Sigmoid colon (tissue), 4 donors: ENCODE data around the genes HDGFL3, ADAMTSL3 and WDR73.

DNA sequence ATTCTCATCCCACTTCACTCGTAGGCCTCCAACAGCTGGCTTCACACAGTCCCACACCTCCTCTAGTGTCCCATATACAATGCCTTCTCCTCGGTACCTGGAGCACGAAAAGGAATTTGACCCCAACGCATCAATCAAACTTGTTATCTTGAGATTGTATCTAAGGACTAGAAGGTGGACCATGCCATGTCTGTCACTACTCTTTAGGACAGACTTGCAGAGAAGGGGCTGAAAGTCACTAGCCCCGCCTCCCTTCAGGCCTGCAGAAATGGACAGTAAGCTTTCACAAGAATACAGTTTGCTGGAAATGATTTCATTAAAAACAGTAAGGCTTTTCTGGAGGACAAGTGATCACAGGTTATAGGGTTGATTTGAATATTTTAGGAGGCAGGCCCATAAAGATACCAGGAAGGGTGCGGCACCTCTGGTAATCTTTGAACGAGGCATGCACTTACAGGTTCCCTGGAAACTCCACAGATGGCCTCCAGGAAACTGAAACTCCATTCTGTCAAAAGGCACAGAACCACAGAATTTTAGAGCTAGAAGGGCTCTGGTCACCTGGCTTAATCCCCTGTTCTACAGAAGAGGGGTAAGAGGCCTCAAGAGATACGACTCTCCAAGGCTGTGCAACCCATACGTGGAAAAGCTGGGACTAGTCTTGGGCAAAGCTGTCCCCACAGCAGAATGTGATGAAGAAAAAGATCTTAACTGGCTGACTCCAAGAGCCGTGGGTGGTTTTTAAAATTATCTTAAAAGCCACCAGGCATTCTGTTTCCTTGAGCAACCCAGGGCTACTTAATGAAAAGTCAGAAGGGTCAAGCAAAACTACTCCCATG is 1.3 kb downstream of the STARD5 start:
- PRO-cap, result no peak
- RAMPAGE, long total RNA, 4 experiments, result no peak in any of the 4 experiments

DNA sequence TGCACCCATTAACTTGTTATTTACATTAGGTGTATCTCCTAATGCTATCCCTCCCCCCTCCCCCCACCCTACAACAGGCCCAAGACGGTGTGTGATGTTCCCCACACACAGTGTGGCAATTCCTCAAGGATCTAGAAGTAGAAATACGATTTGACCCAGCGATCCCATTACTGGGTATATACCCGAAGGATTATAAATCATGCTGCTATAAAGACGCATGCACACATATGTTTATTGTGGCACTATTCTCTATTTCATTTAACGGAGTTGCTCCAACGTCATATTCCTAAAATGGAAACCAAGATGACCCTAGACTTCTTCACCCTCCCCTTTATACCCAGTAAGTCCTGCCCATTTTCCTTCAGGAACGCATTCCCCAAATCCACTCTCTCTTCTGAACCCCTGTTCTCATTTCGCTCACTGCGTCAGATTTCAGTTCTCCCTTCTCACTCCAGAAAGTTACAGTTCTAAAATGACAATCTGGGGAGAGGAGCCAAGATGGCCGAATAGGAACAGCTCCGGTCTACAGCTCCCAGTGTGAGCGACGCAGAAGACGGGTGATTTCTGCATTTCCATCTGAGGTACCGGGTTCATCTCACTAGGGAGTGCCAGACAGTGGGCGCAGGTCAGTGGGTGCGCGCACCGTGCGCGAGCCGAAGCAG is 175.5 kb downstream of the MEX3B start:
- PRO-cap, result no peak
- RAMPAGE, long total RNA, 4 experiments, result no peak in any of the 4 experiments

DNA sequence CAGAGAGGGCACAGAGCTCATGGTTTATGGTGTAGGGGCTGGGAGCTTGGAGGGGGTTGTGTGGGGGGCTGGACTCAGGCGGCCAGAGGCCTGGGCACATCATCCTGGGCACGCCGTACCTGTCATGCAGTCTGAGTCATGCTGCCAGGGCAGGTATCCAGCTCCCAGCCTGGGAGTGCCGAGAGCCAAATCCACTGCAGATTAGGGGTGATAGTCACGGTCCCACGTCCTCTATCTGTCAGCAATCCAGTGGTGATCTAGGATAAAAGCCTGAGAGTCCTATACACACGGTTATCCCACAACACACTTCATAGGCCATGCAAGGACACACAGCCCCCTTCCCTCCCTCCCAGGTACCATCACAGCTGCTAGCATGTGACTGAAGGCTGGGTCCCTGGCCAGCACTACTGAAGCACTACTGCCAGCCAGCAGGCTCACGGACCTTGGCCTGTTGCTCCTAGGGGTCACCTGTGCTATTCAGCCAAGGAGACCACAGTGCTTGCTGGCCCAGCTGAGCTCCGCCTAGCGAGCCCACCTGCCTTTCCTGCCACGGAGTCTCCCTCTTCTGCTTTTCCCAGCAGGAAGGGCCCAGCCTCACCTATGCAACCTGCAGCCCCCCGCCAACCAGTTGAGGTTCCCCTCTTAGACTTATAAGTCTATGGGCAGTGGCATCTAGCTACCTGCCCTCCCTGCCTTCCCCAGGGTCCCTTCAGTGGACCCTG is 45.9 kb downstream of the GOLGA6L9 start:
- PRO-cap, result no peak
- RAMPAGE, long total RNA, 4 experiments, result no peak in any of the 4 experiments

GRCh38 chr15:82648213-82648978 is 1.2 kb upstream of the CPEB1 start:
- PRO-cap, result no peak
- RAMPAGE, long total RNA, 4 experiments, result no peak in any of the 4 experiments

DNA sequence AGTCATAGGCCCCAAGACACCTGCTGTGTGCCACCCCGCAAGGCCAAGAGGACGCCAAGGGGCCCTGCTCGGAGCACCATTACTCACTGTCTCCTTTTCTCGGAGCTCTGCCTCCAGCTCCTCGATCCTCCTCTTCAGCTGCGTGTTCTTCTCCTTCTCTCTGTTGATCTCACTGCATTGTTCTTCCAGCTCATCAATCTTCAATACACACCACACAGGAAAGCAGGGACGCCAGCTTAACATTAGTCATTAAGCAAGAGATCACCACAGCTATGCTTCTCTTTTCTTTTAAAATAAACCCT is 42.6 kb downstream of the WHAMM start:
- PRO-cap, result no peak
- RAMPAGE, long total RNA, 4 experiments, result no peak in any of the 4 experiments

- PRO-cap, result no peak
- RAMPAGE, long total RNA, 4 experiments, result no peak in any of the 4 experiments
These were observed 6.9 kb downstream of the HDGFL3 start for GRCh38 chr15:83200705-83201157.

DNA sequence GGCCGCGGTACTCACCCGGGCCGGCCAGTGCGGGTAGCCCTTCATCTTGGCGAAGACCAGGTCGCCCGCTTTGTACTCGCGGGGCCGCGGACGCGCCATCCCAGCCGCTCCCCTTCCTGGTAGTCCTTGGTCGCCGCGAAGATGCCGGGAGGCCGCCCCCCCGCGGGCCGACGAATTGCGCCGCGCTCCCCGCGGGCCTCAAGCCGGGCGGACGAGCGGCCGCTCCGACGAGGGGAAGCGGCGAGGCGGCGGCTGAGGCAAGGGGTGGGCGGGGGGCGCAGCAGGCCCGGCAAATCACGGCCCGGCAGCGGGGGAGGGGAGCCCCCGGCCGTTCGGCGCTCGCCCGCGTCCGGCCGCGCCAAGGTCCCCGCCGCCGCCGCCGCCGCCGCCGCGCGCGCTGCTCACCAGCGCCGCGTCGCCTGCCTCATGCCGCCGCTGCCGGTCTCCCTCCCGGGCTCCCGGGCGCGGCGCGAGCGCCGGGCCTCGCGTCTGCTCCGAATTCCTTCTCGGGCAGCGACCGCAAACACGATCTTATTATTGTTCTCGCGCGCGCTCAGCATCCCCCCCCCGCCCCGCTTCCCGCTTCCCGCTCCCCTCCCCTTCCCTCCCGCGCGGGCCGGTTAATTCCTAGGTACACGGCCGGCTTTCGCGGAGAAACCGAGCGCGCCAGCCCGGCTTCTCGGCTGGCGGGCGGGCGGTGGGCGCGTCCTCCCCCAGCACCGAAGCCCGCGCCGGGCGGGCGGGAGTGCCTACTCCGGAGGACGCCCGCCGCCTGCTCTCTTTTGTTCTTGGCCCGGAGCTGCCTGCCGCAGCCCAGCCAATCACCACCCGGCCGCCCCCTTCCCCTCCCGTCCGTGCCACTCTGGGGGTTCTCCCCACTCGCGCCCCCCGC is at the start of gene HDGFL3:
Gene HDGFL3, minus strand, starts transcription at position 508 of the 892 bp plus-strand sequence.
- PRO-cap, result unidirectional peak, minus-strand start at position 505 of the sequence
- RAMPAGE, long total RNA, 4 experiments, result start-site peak on the minus strand in 1 of 4 experiments, centred at positions 165 to 728 of the sequence, 12 to 126 reads per replicate

- PRO-cap, result no peak
- RAMPAGE, long total RNA, 4 experiments, result no peak in any of the 4 experiments
These were observed 63.4 kb upstream of the SH3GL3 start for GRCh38 chr15:83383422-83384502.

DNA sequence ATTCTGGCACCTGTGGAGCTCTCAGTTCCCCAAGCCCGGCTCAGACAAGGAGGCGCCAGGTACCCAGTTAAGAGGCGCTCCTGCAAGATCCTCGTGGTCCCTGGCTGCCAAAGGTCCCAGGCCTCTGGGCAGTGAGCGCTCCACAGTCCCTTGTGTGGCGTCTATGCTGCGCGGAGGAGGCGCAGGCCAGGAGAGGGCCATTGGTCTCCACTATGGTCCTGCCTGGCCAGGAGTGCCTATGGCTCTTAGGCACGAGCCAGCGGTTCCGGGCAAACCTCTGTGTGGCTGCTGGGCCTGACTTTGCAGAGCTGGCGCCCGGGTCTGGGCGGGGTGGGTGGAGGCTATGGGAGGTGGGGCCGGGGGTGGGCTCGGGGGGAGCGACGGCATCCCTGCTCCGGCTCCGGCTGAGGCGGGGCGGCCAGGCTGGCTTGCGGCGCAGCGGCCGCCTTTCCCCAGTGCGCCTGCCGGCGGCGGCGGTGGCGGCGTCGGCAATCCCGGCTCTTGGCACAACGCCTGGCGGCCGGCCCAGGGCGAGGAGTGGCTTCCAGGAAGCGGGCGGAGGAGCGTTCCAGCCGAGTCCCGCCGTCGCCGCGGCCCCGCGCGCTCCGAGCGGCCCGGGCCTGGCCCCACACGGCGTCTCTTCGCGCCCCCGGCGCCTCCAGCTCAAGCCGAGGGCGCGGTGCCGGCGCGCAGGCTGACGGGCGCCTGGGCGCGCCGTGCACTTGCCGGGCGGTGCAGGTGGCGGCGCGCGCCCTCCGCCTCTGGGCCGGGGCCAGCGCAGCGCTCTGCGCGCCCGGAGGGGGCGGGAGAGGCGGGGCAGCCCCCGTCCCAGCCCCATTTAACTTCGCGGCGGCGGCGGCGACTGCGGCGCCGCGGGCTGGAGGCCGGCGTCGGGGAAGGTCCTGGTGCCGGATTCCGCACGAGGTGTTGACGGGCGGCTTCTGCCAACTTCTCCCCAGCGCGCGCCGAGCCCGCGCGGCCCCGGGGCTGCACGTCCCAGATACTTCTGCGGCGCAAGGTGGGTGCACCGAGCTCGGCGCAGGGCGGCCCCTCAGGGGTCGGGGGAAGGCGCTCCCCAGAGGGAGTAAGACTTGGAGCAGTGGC is at the start of gene ADAMTSL3:
Gene ADAMTSL3, plus strand, starts transcription at position 865 of the 1,104 bp plus-strand sequence.
- PRO-cap, result unidirectional peak, plus-strand start at position 455 of the sequence; bidirectional peak, plus-strand start at position 867 of the sequence, minus-strand start at position 660 of the sequence
- RAMPAGE, long total RNA, 4 experiments, result start-site peak on the plus strand in 1 of 4 experiments, centred at position 861 of the sequence, 353 reads per replicate

- PRO-cap, result no peak
- RAMPAGE, long total RNA, 4 experiments, result no peak in any of the 4 experiments
These were observed 20.9 kb downstream of the WDR73 start for GRCh38 chr15:84633115-84633719.

DNA sequence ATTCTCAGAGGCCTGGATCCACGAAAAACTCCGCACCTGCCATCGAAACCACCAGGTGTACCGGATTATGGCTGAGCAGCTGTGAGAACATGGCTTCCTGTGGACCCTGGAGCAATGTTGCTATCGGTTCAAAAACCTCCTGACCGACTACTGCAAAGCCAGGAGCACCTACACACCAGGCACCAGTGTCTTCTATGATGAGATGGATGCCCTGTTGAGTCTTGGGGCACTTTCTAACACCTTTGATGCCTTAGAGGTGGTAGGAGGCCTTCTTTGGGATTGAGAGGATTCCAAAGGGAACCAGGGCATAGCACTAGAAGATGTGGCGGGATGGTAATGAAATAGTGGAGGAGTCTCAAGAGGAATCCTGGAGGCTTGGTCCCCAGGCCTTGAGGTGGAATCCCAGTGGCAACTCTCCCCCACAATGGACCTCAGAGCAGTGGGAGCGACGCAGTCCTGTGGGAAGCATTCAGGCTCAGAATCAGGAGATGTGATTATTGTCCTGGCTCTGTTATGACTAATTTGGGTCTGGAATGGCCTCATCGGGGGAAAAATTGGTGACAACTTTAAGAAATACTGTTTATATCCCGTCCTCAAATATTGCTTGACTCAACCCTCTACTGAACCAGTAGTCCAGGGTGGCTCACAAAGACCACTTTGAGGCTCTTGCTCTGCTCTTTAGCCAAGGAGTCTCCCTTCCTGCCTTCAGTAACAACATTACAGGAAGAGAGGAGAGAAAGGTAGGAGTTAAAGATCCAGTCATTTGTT is 14.1 kb downstream of the WDR73 start:
- PRO-cap, result no peak
- RAMPAGE, long total RNA, 4 experiments, result no peak in any of the 4 experiments

DNA sequence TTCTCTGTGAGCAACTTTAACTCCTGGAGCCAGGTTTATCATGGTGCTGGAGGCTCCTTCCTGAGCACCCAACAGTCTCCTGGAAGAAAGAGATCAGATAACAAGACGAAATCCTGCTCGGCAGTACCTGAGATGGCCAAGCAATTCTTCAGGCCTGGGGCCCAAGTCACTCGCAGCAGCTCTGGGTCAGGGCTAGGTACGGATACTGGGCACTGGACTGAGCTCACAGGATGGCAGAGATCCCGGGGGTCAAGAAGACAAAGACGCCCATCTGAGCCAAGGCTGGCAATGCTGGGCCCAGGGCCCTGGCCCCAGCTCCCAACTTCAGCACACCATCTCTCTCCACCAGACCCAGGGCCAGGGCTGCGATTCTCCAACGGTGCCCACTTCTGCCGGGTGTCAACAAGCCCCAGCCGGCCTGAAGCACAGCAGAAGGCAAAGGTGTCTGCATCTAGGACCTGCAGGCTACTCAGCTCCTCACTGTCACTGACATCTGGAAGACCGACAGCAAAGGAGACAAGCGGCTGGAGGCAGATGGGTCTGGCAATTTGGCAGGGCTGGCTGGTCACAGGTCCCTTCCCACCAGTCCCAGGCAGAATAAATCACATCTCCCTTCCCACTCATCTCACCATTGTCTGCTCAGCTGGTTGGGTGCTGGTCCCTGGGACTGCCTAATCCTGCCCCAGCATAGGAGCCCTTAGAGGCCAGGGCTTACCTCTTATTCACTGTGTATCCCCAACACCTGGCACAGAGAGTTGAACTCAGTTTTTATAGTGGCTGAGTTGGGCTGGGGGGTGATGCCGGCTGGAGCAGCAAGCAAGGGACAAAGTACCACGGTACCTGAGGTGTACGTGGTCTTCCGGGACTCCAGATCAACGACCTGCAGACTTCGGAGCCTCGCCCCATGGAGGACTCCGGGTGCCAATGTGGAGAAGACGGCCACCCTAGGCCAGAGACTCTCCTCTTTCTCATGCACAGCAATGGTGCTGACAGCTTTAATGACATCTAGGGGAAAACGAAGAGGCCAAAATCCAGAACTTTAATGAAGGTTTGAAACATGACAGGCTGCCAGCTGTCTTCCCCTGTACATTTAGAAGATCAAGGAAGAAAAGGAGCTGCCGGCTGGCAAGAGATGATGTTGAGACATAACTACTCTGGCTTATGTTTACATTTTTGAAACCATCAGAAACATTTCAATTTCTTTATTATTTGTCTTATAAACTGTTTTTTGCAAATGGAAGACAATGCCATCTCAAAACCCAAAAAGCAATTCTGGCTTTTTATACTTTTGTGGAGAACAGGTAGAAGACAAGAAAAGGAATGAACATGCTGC is 8.3 kb downstream of the WDR73 start:
- PRO-cap, result no peak
- RAMPAGE, long total RNA, 4 experiments, result no peak in any of the 4 experiments

DNA sequence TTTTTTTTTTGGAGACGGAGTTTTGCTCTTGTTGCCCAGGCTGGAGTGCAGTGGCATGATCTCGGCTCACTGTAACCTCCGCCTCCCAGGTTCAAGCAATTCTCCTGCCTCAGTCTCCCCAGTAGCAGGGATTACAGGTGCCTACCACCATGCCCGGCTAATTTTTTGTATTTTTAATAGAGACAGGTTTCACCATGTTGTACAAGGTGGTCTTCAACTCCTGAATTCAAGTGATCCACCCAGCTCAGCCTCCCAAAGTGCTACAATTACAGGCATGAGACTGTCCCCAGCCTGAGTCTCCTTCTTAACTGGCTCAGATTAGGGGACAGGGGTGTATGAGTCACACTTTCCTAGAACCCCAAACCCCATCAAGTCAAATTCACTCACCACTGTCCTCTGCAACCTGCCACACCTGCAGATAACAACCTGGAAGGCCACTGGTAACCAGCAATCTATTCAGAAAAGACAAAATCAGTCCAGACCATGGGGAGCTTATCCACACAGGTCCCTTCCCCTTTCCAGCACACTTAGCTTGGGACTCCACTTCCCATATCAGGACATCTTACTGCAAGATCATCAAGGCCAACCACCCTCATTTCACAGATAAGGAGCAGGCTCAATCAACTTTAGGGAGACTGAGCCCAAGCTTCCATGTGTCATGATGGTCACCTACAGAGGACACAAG is 6.4 kb downstream of the WDR73 start:
- PRO-cap, result no peak
- RAMPAGE, long total RNA, 4 experiments, result no peak in any of the 4 experiments

DNA sequence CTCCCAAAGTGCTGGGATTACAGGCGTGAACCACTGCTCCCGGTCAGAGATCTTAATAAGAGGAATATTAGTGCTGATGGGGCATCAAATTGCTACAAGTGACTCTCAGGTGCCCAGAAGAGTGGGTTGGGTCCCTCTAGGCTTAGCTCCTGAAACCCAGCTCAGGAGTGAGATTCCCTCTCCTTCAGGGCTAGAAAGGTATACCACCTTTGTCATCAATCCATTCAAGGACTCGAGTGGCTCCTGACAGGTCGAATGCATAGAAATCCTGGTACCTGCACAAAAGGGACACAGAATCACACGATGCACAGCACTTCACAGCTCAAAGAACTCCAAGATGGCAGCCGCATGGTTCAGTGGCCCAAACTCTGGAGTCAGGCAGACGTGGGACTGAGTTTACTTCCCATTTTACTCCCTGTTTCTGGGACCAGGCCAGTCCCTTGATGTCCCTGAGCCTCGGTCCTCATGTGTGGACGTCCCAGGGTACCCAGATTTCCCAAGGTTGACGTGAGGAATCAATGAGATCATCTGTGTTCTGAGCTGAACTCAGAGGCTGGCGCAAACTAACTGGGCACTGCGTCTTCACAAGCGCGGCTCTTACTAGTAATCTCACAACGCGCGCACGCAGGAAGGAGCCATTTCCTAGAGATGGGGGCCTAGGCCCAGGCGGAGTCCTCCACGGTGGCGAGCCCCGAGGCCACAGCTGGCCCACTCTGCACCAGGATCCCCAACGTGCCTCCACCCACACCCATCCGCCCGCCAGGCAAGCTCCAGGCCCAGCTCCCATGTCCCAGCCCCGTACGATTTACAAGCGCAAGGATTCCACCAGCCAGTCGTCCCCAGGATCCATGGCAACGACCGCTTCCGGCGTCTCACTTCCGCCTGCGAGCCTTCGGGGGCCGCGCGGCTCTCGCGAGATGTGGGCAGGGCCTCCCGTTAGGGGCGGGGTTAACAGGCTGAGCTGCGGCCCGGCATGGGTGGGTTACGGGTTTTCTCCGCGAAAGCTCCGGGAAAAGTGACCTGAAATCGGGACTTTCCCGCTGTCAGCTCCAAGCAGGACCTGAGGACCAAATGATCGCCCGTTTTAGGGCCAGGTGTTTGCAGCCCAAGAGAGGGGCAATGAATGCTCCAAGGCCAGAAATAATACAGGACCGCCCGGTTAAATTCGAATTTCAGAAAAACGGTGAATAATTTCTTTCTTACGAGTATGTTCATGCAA is at the start of gene WDR73:
Gene WDR73, minus strand, starts transcription at position 859 of the 1,219 bp plus-strand sequence.
- PRO-cap, result bidirectional peak, plus-strand start at position 939 of the sequence, minus-strand start at position 807 of the sequence
- RAMPAGE, long total RNA, 4 experiments, result start-site peak on the minus strand in 2 of 4 experiments, centred at positions 860 to 863 of the sequence, 110 to 131 reads per replicate

- PRO-cap, result no peak
- RAMPAGE, long total RNA, 4 experiments, result no peak in any of the 4 experiments
These were observed 866 bp upstream of the WDR73 start for GRCh38 chr15:84654740-84655557.

DNA sequence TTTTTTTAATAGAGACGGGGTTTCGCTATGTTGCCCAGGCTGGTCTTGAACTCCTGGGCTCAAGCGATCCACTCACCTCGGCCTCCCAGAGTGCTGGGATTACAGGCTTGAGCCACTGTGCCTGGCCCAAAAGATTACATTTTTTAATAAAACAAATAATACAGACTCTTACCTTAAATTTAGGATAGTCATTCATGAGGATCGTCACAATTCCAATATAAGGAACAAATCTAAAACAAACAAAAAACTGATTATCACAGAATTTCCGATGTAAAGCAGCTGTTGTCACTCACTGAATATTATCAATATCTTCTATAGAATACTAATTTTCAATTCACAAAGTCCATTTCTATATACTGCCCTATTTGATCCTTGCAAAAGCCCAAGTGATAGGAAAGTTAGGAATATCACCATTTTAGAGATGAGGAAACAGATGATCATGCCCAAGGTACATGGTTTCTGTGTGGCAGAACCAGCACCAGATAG is 12.6 kb upstream of the NMB start:
- PRO-cap, result no peak
- RAMPAGE, long total RNA, 4 experiments, result no peak in any of the 4 experiments

GRCh38 chr15:84798495-84799216 is 18.5 kb upstream of the ALPK3 start:
- PRO-cap, result no peak
- RAMPAGE, long total RNA, 4 experiments, result no peak in any of the 4 experiments

- PRO-cap, result no peak
- RAMPAGE, long total RNA, 4 experiments, result no peak in any of the 4 experiments
These were observed 7.2 kb downstream of the ALPK3 start for GRCh38 chr15:84824154-84824947.

DNA sequence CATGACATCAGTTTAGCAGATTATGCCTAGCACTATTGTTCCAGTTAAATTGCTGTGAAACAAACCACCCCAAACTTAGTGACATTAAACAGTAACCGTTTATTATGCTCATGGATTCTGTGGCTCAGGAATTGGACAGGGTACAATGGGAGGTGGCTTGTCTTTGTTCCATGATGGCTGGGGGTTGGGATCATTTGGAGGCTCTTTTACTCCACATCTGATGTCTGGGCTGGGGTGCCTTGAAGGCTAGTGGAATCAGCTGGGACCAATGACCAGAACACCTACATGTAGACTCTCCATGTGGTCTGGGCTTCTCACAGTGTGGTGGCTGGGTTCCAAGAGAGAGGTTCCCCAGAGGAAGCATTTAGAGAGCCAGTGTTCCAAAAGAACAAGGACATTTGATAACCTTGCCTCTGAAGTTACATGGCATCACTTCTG is 44.5 kb downstream of the PDE8A start:
- PRO-cap, result no peak
- RAMPAGE, long total RNA, 4 experiments, result no peak in any of the 4 experiments

GRCh38 chr15:85032705-85033394 is 51.2 kb downstream of the PDE8A start:
- PRO-cap, result no peak
- RAMPAGE, long total RNA, 4 experiments, result no peak in any of the 4 experiments